ENCODE measurements around the gene CDK17.

GRCh38 chr12:95623407-95623965 lies 72.2 kb upstream of the USP44 start:
- PRO-cap = no peak

GRCh38 chr12:95633092-95634244 lies 82.2 kb upstream of the USP44 start:
- PRO-cap = no peak

DNA sequence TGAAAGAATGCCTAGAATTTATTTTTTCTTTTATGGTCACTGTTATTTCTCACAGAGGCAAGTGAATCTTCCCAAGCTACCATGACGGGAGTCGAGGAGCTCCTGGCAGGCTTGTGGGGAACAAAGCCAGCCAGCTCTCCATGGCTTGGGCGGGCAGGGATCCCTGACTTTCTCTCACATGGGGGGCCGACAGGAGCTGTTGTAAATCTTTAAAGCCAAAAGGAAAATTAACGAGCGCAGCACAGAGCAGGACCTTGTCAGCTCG lies 95.7 kb upstream of the USP44 start:
- PRO-cap = no peak

DNA sequence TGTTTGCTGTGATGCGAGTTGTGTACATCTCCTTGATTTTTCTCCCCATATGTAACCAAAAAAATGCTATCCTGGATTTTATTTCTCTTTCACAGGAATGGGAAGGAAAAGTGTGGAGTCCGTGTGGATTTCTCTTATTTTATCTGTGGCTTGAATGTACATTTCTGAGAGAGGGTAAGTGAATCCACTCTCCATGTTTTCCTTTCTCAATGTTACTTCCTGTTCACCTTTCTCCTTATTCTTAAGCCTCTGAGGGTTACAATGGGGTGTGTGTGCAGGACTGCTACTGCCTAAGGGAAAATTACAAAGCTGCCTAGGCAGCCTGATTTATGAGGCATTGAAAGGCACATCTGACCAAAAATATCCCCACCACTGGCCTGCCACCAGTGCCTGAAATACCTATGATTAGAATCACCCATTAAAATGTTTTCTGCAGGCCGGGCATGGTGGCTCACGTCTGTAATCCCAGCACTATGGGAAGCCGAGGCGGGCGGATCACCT lies 98.0 kb upstream of the USP44 start:
- PRO-cap = no peak

GRCh38 chr12:95736684-95737173 lies 53.8 kb downstream of the NTN4 start:
- PRO-cap = no peak

DNA sequence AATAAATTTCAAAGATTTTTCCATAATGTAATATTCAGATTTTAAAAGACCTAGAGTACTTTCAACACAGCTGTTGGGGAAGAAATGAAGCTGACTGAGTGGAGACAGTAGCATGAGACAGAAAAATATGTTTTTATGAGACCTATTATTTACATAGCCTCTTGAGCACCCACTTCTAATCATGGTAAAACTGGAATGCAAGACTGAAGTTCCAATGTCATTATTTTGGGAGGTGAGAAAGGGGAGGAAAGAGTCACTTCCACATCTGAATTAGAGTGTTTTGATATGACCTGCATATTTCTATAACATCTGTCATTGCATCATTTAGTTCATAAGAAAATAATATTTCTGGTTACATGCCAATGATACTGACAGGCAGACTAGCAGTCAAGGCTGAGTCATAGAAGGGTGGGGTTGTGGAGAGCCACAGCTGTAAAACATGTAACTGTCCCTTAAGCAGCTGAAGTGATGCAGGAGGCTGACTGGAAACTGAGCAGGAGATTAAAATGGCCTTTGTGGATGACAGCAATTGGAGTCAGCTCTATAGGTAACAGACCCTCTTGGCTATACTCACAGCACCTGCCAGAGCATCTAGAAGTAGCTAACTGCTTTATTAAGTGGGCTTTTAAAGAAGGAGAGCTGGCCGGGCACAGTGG lies 26.7 kb downstream of the NTN4 start:
- PRO-cap = no peak

GRCh38 chr12:95786826-95787547 lies 3.6 kb downstream of the NTN4 start:
- PRO-cap = no peak

- PRO-cap = no peak
Measured at GRCh38 chr12:95991338-95992325, 4.5 kb downstream of the HAL start.

DNA sequence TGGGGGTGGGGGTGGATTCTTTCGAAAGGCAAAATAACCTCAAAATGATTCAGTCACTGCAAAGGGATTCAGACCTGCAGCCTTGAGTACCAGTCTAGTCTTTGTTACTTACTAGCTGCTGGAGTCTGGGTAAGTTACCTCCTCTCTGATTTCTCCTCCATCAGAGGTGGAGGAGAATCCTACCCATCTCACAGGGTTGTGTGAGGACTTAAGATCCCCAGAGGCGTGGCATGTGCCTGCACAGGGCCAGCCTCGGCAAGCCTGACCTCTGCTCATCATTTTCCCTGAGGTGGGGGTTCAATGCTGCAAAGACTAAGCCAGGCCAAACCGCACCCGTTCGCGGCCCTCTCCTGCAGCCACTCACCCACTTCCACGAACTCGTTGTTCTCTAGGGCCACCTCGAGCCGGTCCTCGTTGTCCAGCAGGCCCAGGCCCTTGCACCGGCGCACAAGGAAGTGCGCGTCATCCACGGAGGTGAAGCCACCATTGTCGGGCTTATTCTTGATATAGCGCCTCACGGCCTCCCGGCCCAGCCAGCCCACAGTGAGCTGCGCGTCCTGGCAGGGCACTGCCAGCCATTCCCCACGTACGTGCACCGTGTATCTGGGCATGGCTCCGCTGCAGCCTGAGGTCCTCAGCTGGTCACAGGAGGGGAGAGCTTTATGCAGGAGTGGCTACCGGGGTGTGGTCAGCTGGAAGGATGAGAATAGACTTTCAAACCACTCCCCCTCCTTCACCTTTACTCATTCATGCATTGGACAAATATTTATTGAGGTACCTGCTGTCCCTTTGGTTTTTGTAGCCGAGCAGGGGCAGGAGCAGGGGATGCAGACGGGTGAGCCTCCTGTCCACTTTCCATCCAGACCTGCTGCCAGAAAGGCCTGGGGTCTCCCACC lies 596 bp downstream of the HAL start:
- PRO-cap = no peak

DNA sequence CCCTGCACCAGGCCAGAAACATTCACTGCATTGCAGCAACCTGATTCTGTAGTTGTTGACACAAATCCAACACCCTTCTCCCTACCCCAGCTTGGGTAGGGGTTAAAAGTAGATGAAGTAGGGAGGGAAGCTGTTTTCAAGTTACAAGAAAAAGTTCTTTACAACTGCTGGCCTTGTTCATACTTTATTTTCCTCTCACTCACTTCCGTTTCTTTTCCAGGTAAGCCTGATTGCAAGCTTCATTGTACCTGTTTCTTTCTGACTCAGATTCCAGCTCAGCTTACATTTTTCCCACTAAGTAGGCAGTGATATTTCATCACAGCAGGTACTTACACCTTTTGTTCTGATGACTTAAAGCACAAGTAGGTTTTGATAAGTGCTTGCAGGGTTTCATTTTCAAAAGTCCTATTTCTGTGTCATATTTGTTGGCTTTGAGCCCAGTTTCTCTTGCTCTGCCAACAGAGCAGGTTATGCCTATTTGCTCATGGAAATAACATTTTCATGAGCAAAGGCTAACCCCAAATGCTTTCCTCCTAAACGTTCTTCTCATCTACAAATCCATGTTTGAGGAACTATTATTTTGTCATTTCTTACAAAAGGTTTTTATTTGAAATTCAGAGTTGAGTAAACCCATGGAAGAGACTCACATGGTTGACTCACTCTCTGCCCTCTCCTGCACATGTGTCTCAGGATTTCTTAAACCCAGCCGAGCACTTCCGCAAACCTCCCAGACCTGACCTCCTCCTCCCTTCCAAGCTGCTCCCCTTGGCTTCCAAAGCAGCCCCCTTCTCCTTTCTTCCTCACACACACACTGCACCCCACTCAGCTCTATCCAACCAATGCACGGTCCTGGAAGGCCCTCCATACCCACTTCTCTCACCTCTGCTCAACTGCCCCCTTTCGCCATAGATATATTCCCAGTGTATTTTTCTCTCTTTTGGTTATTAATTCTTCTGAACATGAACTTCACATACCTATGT lies 12.3 kb upstream of the LTA4H start:
- PRO-cap = no peak

- PRO-cap = no peak
Measured at GRCh38 chr12:96070529-96071404, 35.4 kb upstream of the LTA4H start.

- PRO-cap = no peak
Measured at GRCh38 chr12:96208368-96209764, 14.7 kb downstream of the ELK3 start.

DNA sequence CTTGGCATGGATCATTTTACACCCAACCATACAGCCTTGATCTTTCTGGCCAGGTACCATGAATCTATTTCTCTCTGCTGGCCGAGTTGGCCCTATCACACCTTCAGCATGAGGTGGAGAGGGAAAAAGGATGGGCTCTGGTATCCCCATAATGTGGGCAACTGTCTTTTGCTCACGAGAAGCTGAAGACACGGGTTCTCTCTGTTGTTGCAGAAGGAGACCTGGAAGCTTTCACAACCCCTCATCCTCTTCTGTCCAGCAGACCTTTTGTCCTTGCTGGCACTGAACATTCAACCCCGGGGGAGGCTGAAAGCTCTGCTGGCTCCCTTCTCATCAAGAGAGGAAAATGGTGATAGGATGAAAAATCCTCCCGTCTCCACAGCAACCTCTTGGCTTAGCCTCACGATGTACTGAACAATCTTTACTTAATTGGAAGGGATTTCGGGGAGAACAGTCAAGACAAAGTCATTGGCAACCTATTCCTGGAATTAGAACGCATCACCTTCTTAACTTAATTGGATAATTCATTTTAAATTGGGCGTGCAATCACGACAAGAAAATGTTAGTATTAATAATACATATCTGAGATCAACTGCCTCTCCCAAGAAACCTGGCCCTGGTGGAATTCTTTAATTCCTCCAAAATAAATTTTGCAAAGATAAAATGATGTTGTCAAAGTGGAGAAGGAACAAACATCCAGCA lies 39.0 kb downstream of the ELK3 start:
- PRO-cap = no peak

DNA sequence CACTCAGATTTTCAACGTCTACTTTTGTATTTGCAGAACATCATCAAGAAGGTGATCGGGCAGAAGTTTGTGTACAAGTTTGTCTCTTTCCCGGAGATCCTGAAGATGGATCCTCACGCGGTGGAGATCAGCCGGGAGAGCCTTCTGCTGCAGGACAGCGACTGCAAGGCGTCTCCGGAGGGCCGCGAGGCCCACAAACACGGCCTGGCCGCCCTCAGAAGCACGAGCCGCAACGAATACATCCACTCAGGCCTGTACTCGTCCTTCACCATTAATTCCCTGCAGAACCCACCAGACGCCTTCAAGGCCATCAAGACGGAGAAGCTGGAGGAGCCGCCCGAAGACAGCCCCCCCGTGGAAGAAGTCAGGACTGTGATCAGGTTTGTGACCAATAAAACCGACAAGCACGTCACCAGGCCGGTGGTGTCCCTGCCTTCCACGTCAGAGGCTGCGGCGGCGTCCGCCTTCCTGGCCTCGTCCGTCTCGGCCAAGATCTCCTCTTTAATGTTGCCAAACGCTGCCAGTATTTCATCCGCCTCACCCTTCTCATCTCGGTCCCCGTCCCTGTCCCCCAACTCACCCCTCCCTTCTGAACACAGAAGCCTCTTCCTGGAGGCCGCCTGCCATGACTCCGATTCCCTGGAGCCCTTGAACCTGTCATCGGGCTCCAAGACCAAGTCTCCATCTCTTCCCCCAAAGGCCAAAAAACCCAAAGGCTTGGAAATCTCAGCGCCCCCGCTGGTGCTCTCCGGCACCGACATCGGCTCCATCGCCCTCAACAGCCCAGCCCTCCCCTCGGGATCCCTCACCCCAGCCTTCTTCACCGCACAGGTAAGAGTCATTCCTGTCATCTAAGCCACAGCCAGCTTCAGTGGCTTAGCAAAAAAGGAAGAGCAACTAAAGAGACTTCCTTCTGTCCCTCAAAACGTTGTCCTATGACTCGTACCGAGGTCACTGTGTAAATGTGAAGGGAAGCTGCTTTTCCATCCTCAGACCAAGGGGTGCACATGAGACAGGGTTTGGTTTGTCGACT lies 53.0 kb downstream of the ELK3 start:
- PRO-cap = no peak

GRCh38 chr12:96249120-96249757 lies 55.1 kb downstream of the ELK3 start:
- PRO-cap = no peak

GRCh38 chr12:96330057-96330685 lies 70.1 kb downstream of the CDK17 start:
- PRO-cap = no peak

- PRO-cap = bidirectional peak, plus-strand start at chr12:96400645, minus-strand start at chr12:96400350
Measured at GRCh38 chr12:96400377-96400792, at the start of gene CDK17. Gene CDK17 (minus strand): TSS chr12:96400439.

DNA sequence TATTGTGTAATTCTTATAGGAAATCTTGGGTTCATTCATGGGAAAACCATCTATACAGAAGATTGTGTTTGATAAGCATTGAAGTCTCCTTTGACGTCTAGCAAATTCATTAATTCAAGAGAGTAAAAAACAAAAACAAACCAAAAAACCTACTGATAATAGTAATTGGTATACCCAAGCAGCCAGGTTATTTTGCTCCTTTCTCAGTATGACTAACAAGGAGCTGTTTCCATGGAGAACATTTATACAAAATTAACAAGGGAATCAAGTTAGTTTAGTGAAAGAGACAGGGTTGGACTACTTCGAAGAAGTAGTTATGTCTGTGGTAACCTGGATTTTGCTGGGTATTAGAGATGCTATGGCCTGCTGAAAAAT lies 43.1 kb upstream of the CFAP54 start:
- PRO-cap = no peak

GRCh38 chr12:97456867-97457124 lies 549.7 kb downstream of the NEDD1 start:
- PRO-cap = no peak

GRCh38 chr12:97512289-97512974 lies 605.4 kb downstream of the NEDD1 start:
- PRO-cap = no peak

All from ileum (tissue), 1 donor.